GM23248 (cell line): ENCODE results near the genes VPS35L, KNOP1 and CRYM.

DNA sequence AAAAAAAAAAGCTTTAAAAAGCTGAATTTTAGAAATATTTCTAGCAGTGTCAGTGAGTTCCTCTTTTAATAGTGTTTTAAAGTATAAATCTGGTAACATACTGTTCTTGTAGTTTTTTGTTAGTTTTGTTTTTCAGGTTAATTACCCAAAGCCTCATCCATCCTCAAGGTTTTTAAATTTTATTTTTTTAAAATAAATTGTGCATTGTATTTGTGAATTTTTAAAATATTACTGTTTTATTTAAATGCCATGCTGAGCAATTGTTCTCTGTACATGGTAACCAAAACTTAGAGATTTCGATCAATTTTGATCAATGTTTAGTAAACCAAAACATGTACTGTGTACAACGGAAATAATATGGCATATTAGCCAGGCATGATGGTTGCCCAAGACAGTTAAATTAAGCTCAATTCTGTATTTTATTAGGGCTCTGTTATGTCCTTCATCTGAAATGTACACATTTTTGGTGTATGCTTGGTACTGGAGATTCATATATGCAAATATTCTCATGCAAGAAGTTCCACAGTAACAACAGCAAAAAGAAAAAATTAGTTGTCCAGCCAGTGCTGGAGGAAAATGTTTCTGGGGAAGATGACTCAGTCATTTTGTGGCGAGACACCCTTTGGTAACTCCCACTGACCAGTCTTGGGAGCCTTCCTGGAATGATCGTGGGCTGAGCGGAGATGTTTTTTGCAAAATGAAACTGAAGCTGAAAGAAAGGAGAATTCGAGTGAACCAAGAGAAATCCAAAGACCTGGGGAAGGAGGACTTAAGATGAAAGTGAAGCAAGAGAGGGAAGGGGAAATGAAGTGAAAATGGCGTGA lies 4.9 kb downstream of the ITPRIPL2 start:
- RAMPAGE, long total RNA, result no peak

GRCh38 chr16:19381263-19381816 lies 36.3 kb upstream of the TMC5 start:
- RAMPAGE, long total RNA, result no peak

DNA sequence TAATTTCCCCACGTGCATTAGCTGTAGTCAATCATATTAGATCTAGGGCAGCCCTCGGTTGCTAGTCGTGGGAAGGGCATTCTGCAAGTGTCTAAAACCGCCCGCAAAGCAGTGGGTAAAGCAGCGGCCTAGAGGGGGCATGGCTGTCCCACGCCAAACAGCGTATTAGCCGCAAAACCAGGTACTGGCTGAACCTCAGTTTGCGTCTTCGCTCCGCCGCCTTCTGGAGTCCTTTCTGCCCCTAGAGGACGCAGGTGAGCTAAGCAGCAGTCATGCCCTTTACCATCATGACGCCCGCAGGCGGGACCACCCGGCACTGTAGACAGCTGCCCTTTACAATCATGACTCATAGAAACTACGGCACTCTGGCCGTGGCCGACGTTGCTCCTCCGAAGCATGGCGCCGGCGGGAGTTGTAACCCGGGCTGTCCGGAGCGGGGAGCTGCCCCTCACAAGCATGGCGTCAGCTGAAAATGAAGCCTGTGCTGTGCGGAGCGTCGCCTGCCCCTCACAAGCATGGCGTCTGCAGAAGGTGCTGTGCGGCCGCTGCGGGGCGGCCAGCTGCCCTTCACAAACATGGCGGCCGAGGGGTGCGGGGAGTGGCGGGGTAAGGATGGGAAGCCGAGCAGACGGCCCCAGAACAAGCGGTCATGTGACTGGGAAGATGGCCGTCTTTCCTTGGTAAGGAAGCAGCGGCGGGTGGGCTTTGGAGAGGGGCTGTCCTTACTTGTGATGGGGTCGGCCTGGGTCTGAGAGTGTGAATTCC lies at the start of gene VPS35L:
Gene VPS35L, plus strand, starts transcription at position 637 of the 765 bp plus-strand sequence.
- RAMPAGE, long total RNA, result no peak

GRCh38 chr16:19576169-19576552 lies 20.7 kb downstream of the VPS35L start:
- RAMPAGE, long total RNA, result no peak

DNA sequence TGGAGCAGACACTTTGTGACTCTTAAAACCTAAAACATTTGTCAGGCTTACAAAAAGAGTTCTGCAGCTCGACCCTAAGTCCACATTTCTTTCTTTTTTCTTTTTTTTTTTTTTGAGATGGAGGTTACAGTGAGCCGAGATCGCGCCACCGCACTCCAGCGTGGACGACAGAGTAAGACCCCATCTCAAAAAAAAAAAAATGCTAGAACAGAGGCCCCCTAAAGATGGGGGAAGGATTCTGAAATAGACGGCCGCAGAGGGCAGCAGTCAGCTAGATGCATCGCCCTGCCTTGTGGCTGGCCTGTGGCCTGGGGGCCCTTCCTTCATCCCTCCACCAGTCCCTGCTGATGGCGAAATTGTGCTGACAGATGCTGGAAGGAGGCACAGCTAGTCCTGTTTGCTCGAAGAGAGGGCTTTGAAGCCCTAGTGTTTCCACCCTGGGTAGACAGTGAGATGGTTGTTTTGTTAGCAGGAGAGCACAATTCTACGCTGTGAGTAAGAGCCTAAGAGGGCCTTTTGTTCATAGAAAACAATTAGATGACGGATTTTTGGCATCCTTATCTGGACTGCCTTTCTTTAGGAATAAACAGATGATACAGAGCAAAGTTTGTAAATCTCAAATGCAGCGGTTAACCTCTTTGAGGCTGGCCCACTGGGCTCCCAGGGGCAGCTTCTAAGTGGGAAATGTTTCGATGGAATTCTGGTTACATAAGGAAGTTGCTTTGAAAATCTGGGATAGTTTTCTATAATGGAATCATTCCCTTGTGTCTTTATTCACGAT lies 22.9 kb downstream of the VPS35L start:
- RAMPAGE, long total RNA, result no peak

DNA sequence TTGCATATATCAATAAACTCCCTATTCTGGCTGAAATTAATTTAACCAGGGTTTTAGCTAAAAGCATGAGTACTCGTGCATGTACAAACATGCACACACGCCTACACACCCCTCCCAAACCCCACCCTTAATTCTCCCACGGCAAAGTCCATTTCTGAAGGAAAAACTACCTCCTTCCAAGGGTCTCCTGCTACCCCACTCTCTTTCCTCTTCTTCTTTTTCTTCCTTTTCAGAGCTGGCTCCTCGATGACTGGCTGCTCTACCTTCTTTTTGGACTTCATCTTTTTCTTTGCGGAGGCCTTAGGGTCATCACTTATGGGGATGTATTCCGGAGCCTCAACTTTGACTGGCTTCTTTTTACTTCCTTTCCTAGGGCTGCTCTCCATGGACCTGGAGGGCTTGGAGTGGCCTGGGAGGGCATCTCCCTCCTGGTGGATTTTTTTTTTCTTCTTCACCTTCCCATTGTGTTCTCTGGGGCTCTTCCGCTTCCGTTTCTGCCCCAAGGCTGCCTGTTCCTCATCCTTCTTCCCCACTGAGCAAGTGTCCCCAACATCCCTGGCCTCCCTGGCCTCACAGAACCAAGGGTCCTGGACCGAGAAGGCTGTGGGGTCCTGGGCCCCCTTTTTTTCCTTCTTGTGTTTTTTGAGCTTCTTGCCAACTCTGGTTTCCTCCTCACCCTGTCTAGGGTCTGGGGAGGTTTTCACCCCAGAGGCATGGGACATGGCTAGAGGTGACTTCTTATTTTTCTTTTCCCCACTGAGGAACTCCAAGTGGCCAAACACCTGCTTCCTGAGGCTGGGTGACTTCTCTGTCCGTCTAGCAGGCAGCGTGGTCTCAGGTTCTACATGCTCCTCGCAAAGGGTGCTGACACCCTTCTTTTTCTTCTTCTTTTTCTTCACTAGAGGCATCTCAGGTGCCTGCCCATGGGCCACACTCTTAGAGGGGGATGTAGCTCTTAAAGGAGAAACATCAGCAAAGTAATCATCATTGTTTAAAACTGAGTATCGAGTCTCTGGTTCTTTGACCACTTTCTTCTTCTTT lies 3.8 kb downstream of the KNOP1 start:
- RAMPAGE, long total RNA, result no peak

- RAMPAGE, long total RNA, result start-site peak on the minus strand at chr16:19718182-19718213, 126 and 33 reads in 2 replicates; start-site peak on the plus strand at chr16:19718282-19718312, 6 and 45 reads in 2 replicates
Observed at GRCh38 chr16:19717613-19718640, at the start of gene KNOP1. KNOP1 (minus strand) TSS chr16:19718227.

DNA sequence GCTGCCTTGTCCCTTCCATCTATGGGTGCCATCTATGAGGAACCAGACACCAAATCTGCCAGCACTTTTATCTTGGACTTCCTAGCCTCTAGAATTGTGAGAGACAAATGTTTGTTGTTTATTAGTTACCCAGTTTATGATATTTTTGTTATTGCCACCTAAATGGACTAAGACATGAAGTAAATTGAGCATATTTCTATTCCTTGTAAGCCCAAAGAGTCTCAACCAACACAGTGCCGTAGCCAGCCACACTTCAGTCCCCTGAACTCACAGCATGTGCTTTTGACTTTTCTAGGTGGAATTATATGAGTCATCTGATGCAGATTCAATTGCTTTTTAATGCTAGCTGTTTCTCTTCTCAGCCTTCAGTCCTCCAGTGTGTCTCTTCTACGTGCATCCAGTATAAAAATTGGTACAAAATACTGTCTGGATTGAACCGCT lies 38.9 kb downstream of the IQCK start:
- RAMPAGE, long total RNA, result no peak

- RAMPAGE, long total RNA, result no peak
Observed at GRCh38 chr16:19840543-19841148, 44.0 kb downstream of the GPRC5B start.

GRCh38 chr16:19881817-19883019 lies 2.4 kb downstream of the GPRC5B start:
- RAMPAGE, long total RNA, result no peak

DNA sequence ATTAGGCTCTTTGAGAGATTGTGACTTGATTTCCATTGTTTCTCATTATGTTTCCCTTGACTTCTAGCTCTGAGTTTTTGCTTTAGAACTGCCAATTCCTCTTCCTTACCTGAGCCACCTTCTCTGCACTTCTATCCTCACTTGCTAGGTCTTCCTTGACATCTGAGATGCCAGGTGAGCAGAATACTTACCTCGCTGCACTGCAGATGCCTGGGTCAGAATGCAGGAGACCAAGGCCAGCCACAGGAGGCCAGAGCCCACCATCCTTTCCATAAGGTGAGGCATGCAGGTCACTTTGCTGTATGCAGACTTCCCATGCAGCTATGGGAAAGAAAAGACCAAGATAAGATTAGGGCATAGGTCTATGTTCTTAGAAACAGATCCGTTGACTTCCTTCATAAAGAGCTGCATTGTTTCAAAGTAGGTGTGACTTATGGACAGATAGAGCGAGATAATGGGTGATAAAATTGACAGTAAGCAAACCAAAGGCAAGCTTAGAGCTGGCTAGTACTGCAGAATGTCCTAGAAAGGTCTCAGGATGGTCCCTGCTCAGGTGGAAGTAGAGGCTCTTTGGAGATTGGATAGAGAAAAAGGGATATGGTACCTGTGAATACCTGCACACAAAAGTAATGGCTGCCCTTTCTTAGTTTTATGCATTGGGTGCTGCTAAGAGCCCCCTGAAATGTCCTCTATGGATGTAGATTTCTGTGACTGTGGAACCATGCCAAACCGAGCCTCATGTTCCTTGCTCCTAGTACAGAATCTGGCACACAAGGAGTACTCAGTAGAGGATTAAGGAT lies 966 bp downstream of the GP2 start:
- RAMPAGE, long total RNA, result no peak

DNA sequence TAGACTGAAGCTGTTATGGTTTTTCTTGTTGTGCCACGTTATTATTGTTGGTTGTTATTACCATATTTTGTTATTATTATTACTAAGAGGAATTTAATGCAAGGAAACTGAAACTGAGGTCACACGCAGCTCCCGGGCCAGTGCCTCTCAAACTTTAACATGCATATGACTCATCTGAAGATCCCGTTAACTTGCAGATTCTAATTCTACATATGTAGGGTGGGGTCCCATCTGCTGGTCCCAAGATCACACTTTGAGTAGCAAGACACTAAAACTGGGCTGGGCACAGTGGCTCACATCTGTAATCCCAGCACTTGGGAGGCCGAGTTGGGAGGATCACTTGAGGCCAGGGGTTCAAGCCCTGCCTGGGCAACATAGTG lies 828 bp downstream of the ACSM5 start:
- RAMPAGE, long total RNA, result no peak

GRCh38 chr16:20611260-20612487 lies 35.5 kb upstream of the ACSM2B start:
- RAMPAGE, long total RNA, result no peak

DNA sequence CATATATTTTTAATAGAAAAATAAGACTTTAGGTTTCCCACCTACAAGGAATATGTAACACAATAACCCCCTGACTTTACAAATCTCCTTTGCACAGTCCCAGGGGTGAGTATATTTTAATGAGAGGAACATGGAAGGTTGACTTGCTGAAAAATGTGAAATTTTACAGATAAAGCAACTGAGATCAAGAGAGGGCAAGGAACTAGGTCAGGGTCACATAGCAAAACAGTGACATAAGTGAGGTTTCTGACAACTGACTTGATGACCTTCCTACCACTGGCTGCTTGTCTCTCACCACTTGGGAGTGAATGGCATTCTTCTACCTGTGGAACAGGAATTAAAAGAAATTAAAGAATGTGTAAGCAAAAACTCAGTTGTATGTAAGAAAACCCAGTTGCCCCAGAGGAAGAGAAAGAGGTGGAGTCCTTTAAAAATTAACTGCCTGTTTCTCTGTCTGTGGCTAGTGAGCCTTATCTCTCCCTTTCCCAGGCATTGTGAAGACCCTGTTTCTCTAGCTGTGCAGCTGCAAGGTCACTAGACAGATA lies 23.6 kb downstream of the ACSM1 start:
- RAMPAGE, long total RNA, result no peak

DNA sequence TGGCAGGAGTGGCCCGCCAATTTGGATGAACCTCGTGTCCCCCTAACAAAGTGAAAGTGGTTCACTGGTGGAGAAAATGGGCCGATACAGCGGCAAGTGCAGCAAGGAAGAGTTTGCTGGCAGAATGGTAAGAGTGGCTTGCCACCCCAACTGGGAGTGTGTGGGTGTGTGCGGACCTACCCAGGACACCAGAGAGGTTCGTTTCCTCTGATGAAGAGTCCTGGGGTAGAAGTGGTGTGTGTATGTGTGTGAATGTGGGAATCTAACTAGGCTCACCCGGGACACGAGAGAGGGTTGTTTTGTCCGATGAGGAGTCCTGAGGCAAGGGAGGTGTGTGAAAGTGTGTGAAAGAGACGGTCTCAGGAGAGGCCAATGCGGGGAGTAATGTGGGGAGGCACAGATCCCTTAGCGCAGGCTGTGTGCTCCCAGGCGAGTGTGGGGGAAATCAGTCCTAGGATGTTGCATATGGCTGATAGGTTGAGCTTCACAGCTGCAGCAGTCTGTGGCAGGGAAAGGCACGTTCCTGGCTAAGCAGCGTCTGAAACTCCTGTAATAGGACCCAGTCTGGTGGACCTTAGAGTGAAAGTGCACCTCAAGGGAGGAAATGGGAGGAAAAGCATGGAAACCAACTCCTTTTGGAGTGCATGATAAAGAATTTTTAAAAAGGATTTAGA lies 22.4 kb downstream of the ACSM1 start:
- RAMPAGE, long total RNA, result no peak

DNA sequence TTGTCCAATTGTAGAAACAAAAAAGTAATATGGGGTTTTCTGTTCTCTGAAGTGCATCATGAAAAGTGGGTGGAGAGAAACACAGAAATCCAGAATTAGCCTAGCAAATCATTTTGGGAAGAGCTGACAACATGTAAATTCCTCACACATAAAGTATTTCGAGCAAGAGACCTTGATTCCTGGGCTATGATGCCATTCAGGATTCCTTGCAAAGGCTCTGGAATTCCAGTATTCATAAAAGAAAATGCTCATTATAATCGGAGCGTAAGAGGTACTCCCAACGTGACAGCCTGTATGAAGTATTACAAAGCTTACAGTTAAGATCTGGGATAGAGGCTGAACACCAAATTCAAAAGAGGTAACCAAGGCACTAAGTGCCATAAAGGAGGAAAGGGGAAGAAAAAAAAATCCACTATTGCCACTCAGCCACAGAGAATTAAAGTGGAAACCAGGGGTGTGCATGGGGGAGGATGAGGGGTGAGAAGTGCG lies 975 bp downstream of the DCUN1D3 start:
- RAMPAGE, long total RNA, result no peak

GRCh38 chr16:20899628-20900194 lies 447 bp downstream of the DCUN1D3 start:
- RAMPAGE, long total RNA, result no peak

DNA sequence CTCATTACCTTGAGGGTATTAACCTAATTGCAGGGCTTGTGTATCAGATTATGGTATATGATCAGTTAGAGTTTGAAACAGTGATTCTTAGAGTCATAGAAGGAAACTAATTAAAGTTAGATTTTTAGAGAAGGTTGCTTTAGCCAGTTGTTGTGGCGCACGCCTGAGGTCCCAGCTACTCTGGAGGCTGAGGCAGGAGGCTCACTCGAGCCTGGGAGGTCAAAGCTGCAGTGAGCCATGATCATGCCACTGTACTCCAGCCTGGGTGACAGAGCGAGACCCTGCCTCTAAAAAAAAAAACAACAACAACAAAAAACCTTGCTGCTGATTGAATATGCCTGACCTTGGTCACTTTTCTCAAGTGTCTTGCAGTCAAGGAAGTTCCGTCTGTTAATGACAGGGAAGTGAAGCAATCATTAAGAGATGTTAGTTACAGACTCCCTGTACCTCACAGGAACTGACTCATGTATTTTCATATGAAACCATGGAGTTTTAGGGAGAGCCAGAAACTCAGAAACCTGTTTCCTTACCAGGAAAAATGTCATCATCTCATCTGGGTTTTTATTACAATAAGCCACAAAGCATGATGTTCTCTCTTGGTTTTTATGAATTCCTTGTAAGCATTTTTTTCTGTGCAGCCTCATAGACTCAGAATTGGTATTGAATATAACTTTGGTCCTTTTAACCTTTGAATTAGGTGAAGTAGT lies 10.1 kb downstream of the LYRM1 start:
- RAMPAGE, long total RNA, result no peak

DNA sequence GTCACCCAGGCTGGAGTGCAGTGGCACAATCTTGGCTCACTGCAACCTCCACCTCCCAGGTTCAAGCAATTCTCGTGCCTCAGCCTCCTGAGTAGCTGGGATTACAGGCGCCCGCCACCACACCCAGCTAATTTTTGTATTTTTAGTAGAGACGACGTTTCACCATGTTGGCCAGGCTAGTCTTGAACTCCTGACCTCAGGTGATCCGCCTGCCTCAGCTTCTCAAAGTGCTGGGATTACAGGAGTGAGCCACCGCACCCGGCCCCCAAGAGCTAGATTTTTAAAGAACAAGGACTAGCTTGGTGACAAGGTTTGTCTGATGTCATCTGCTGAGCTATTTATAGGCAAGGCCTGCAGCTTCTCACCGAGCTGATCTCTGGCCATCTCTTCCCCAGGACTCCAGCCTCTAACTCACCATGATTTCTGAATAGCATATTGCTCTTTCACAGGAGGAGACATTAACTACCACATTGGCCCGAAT lies 29.4 kb downstream of the LYRM1 start:
- RAMPAGE, long total RNA, result no peak

GRCh38 chr16:21277855-21278905 lies at the start of gene CRYM:
CRYM (minus strand) TSS chr16:21278290.
- RAMPAGE, long total RNA, result no peak